Tongue (tissue), 2 donors: ENCODE results near the gene CDKN2AIPNL.

DNA sequence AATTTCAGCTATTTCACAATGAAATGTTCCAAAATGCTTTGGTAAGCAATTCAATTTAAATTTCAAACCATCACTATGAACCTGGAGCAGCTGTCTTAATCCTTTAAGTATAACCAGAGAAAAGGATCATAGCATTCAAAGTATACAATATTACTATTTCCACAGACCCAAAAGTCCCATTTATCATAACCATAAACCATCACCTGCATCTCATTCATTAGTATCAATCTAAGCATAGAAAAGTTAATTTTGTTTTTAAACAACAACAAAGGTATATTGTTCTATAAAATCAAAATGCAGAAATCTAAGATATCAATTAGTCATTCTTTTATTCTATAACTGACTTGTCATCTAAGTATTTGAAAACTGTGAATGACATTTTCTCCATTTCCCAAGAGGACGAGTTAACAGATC, 29.9 kb downstream of the AFF4 start:
- RAMPAGE, long total RNA = no peak

GRCh38 chr5:132942239-132942720, 21.2 kb downstream of the AFF4 start:
- RAMPAGE, long total RNA = no peak

DNA sequence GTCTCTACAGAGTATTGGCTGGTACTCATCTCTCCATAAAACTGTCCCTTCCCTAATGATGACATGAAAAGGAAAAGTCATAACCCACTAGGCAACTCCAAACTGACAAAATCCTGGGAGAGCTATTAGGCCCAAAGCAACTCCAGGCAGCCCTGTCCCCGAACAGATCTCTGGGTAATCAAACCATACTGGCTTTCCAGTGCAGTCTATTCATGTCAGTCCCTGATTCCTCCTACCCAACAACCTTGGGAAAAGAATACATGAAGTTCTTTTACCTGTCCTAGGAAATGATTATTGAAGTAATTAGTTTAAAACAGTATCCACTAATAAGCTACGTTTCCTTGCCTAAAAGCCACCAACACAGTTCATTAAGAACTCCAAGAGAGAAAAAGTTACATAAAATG, 4.7 kb downstream of the AFF4 start:
- RAMPAGE, long total RNA = no peak

- RAMPAGE, long total RNA = no peak
These were observed 1.5 kb downstream of the AFF4 start for GRCh38 chr5:132961920-132962296.

- RAMPAGE, long total RNA = no peak
These were observed 7.6 kb upstream of the ZCCHC10 start for GRCh38 chr5:133034003-133034383.

DNA sequence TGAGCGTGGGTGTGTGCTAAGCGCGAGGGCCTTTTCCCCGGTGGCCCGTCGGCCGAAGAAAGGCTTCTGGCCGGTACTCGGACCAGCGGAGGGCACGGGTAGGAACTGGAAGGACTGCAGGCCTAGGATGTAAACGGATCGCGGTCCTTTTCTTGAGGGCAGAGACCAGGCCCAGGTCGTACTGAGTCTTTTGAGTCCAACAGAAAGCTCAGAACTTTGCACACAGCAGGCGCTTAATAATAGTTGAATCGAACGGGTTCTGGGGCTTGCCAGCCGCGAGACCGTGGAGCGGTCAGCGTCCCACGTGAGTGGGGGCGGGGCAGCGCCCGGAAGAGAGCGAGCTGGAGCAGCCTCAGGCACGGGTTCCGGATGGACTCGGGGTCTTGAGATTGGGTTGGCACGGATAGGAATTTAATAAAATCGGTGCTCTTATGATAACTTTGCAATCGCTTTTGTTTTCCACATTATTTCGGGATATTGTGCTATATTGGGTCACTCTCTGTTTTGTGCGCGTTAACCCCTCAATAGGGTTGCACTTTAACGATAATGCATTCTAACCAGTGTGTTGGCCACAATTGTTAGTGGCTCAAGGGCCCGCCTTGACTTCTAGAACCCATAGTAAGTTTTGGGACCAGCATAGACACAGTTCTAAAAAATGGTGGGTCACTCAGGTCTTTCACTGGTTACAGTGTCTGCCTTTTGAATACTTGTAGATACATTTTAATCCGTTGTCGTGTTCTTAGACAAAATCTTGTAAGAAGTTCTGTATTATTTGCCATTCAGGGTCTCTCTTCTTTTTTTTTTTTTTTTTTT, 928 bp downstream of the HSPA4 start:
- RAMPAGE, long total RNA = no peak

GRCh38 chr5:133091028-133091602, 39.3 kb downstream of the HSPA4 start:
- RAMPAGE, long total RNA = no peak

DNA sequence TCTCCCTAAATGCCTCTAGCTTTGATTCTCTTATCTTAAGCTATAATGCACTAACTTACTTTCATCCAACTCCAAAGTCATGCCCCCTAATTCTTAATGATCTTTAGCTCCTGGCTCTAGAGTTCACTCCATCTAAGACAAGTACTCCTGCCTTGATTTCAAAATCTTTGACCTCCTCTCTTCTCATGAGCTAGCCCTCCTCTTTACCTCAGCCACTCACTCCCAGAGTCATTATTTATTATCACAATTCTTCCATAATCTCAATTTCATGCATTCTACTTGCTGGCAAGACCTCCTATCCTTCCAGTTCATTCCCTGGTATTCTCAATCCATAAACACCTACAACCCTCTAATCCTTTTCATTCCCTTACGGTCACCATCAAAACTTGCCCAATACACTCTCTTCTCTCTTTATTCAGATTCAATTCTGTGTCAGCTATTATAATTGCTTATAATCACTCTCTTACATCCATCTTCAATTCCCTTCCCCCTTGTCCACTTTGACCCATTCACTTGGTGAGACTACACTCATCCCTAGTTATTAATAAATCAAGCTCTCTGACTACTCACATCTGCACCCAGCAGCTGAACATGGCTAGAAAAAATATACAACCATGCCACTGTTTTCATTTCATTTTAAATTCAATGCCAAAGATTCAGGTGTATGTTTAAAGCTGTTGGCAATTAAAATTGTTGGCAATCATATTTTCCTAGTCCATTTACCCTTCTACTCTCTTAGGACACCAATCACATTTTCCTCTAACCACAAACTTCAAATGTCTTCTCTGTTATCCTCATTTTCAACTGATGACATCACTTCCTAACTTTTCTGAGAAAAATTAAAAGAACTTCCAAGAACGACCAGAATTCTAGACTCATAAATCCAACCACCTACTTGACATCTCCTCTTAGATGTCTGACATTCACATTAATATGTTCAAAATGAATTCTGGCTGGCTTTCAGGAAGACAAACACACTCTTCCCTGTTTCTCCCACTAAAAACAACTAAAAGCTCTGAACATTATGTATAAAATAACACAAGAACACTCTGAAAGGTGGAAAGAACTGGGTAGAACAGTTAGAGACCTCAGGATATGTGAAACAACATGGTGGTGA, 5.6 kb downstream of the C5orf15 start:
- RAMPAGE, long total RNA = no peak

- RAMPAGE, long total RNA = no peak
These were observed 913 bp downstream of the VDAC1 start for GRCh38 chr5:134003799-134004325.

DNA sequence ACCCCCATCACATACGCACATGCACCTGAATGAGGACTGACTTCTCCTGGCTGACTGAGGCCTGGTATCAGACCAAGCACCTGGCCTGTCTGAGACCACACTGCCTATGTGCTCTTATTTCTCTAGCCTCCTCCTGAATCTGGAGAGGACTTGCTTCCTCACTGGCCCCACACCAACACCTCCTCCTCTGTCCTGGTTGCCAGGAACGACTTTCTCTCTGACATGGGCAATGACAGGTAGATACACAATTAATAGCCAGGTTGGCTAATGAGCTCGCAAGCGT, 14.9 kb upstream of the VDAC1 start:
- RAMPAGE, long total RNA = no peak

GRCh38 chr5:134139678-134140027, 25.2 kb downstream of the TCF7 start:
- RAMPAGE, long total RNA = no peak

DNA sequence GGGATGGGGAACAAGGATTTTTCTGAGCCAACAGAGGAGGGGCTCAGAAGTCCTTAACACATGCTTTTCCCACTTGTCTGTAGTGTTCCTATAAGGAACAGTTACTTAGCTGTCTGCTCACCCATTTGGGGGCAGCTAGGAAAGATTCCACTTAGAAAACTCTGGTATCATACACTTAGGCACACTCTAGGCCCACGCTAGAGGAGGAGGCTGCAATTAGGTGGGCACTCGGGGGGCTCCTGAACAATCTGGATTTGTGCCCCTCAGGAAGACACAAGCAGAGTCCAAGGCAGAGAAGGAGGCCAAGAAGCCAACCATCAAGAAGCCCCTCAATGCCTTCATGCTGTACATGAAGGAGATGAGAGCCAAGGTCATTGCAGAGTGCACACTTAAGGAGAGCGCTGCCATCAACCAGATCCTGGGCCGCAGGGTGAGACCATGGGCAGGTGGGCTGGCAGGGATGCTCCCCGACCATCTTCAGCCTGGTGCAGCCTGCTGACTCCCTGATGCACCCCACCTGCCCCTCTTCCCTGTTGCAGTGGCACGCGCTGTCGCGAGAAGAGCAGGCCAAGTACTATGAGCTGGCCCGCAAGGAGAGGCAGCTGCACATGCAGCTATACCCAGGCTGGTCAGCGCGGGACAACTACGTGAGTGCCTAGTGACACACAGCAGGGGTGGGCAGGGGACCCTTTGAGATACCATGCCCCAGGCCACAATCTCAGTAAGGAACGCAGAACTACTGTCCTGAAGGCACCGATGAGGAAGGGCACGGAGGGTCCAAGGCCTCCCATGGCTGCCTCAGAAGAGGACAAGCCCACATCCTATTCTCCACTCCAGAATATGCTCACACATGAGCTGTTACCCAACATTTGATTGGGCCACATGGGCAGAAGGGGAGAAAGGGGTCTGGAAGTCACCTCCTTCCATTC, 28.2 kb downstream of the TCF7 start:
- RAMPAGE, long total RNA = no peak

- RAMPAGE, long total RNA = no peak
These were observed 16.9 kb downstream of the SKP1 start for GRCh38 chr5:134159840-134160193.

GRCh38 chr5:134195121-134195671, 18.4 kb upstream of the SKP1 start:
- RAMPAGE, long total RNA = no peak

DNA sequence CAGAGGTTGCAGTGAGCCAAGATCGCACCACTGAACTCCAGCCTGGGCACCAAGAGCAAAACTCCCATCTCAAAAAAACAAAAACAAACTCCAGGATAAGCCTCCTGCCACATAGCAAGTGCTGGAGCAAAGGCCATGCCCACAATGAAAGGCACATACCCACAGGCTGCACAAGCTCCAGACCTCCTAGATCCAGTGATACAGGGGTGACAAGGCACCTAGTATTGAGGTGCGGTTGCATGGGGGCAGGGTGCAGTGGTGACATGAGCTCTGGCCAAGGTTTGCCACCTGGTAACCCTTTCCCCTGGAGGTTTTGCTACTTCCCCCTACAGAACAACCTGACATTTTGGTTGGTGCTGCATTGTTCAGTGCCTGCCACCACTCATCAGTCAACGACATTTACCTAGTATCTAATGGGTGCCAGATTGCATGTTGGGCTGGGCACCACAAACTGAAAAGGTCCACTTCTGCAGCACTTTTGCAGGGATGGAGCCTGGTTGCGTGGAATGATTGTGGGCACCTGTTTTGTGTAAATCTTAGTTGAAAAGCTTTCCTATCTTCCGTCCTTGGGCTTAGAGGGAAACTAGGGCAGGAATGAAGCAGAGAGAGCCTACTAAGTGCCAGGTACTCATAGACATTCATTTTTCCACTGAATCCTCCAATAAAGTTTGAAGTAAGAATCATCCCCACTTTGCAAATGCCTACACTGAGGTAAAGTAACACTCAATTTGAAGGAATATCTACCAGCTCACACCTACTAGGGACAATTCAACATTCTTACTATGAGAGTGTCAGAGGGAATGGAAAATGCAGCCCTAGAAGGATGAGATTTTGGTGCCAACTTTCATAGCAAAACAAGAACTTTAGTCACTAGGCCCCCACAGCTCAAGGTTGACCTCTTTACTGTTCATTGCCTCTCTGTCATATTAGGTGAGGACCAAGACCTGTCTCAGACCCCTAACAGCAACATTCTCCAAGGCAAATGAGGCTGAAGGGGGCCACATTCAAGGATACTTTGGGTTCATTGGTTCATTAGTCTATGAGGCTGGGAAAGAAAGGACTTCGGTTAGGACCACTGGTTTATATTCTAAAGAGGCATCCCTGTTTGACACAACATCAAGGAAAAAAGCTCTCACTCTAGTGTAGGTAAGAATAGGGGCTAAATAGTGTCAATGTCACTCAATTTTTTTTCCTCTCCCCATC, 14.1 kb downstream of the CDKN2AIPNL start:
- RAMPAGE, long total RNA = no peak

- RAMPAGE, long total RNA = start-site peak on the minus strand at chr5:134411866-134411915, 497 and 129 reads in 2 replicates
These were observed at the start of gene CDKN2AIPNL for GRCh38 chr5:134411345-134412267. Gene CDKN2AIPNL, minus strand, starts transcription at chr5:134411881.

- RAMPAGE, long total RNA = no peak
These were observed 53.2 kb upstream of the CDKN2AIPNL start for GRCh38 chr5:134464771-134465435.

- RAMPAGE, long total RNA = no peak
These were observed 13.5 kb upstream of the JADE2 start for GRCh38 chr5:134511730-134512552.

- RAMPAGE, long total RNA = no peak
These were observed 26.8 kb downstream of the JADE2 start for GRCh38 chr5:134552254-134552755.

DNA sequence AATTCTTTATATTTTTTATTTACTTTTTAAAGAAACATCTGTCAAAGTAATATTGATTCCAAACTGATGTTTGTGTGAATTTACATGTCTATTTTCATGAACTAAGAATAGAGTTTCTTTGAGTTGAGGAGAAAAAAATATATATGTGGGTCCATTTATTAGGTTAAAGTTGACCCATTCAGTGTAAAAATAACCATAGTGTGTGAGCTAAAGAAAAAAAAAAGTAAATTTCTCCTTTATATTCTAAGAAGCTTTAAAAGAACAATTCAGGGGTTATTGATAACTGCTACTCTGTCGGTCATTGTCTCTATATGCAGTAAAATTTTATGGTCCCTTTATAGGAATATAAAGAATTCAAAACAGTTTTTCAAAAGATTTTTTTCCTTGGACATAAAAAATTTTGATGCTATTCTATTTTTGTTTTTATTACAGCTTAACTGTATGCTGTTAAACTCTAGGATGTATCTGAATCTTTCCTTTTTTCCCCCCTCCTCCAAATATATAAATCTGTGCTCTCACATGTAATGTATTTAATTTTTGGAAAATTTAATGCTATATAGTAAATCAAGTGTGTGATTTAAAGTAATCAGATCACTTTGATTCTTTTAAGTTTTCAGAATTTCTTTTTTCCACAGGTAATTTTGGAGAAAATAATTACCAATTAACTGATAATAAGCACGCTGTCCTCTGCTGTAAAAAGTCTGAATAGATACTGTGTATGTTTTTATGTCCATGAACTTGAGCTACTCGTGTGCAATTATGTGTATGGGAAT, 13.3 kb downstream of the C5orf24 start:
- RAMPAGE, long total RNA = no peak